RPMI7951 (cell line): ENCODE measurements around a stretch of chr19.

DNA sequence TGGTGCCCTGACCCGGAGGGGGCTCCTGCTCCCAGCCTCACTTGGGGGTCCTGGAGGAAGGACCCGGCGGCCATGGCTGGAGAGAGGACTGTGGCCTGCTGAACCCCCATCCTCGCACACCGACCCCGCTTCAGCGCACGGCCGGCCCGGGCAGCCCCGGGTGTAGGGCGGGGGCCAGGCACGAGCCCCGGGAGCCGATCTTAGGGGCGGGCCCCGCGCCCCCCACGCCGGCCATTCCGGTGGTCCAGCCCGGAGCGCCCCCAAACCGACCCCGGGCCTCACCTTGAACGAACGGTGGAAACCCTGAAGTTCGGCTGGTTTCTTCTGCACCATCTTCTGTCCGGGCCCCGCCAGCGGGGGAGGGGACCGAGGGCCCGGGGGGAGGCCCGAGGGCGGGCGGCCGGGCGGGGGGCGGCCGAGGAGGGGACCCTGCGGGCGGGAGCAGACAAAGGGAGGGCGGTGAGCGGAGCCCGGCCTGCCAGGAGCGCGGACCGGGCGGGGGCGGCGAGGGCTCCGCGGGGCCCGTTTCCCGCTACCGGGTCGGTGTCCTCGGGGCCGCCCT, 444 bp downstream of the MKNK2 start:
- RAMPAGE, long total RNA: no peak

- RAMPAGE, long total RNA: no peak
These were observed 14.8 kb downstream of the IZUMO4 start for GRCh38 chr19:2111357-2112145.

GRCh38 chr19:2115840-2116418, 19.2 kb downstream of the IZUMO4 start:
- RAMPAGE, long total RNA: no peak

DNA sequence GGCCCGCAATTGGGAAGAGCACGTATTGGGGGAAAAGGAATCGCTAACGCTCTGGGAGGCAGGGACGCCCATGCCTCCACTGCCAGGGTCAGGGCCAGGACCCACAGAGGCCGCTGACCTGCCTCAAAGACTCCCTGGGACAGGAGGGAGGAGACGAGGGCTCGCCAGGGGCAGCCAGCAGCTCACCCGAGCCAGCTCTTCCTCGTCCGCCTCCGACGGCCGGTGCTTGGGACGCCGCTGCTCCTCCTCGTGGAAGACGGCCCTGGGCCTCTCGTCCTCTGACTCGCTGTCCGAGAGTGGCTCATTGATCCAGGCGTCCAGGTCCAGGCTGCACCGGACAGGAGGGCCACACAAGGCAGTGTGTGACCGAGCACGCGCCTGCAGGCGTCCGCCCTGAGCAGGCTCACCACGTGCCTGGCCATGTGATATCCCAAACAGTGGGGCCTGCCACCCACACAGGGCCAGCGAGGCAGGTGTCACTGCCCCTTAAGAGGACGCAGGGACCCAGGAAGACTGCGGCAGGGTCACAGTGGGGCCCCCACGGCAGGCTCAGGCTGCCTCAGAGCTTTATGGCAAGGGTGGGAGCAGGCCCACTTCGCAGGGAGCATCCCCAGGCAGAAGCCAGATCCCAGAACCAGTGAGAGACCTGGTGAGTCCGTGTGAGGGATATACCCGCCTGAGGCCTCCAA, 19.8 kb downstream of the IZUMO4 start:
- RAMPAGE, long total RNA: no peak

- RAMPAGE, long total RNA: no peak
These were observed 1.3 kb downstream of the AP3D1 start for GRCh38 chr19:2149722-2150836.

DNA sequence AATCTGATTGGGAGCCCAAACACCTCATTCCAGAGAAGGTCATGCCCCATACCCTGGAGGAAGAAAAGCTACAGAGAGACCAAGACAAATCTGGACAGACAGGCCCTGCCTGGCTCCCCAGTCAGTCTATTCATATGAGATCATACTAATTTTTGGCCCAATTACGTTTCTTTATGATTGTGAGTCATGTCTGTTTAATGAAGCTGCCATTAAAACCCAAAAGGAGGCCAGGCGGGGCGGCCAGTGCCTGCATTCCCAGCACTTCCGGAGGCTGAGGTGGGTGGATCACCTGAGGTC, 3.3 kb upstream of the AP3D1 start:
- RAMPAGE, long total RNA: no peak

GRCh38 chr19:2167071-2167754, 3.5 kb downstream of the DOT1L start:
- RAMPAGE, long total RNA: no peak

DNA sequence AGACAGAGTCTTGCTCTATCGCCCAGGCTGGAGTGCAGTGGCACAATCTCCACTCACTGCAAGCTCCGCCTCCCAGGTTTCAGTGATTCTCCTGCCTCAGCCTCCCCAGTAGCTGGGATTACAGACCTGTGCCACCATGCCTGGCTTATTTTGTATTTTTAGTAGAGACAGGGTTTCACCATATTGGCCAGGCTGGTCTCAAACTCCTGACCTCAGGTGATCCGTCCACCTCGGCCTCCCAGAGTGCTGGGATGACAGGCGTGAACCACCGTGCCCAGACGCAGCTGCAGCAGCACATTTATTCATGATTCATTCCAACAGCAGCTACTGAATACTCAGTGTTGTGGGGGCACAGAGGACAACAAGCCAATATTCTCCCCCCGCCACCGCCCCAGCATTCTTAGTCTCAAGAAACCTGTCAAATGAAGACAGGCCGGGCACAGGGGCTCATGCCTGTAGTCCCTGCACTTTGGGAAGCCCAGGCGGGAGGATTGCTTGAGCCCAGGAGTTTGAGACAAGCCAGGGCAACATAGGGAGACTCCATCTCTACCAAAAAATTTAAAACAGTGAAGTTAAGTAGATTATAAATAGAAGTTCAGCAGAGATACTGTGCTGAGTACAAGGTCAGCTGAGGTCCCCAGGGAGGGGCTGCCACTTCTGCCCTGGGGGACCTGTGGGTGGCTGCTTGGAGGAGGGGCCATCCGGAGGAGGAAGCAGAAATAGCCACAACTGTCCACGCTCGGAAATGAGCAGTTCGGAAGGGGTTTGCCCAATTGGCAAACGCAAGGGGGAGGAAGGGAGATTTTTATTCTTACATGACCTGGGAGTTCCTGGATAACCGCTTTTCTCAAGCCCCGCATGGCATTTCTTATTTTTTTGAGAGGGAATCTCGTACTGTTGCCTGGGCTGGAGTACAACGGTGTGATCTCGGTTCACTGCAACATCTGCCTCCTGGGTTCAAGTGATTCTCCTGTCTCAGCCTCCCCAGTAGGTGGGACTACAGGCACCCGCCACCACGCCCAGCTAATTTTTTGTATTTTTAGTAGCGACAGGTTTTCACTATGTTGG, 4.4 kb downstream of the DOT1L start:
- RAMPAGE, long total RNA: no peak

DNA sequence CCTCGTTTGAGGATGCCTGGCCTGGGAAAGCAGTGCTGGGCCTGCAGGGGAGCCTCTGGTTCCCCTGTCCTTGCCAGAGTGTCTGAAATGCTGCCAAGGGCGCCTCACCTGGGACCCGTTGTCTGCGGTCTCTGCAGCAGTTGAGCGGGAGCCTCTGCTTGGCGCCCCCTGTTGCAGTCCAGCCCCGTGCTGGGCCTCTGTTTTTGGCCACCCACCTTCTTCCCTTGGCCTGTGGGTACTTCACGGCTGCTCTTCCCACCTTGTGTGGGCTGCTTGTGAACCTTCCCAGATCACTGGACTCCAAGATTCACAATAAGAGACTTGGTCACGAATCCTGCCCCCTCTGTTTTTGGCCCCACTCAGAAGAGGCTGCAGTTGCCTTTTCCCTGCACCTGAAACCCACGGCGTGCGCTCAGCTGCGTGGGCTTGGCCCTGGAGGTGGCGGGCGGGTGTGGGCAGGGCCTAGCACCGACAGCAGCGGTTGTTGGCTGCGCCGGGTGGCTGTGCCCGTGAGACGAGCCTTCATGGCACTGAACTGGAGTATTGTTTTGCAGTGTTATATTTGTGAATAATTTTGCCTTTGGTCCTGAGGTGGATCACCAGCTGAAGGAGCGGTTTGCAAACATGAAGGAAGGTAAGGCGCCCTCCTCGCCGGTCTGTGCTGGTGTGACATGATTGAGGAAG, 33.8 kb downstream of the PLEKHJ1 start:
- RAMPAGE, long total RNA: no peak

GRCh38 chr19:2268846-2269391, 12.7 kb upstream of the JSRP1 start:
- RAMPAGE, long total RNA: no peak

DNA sequence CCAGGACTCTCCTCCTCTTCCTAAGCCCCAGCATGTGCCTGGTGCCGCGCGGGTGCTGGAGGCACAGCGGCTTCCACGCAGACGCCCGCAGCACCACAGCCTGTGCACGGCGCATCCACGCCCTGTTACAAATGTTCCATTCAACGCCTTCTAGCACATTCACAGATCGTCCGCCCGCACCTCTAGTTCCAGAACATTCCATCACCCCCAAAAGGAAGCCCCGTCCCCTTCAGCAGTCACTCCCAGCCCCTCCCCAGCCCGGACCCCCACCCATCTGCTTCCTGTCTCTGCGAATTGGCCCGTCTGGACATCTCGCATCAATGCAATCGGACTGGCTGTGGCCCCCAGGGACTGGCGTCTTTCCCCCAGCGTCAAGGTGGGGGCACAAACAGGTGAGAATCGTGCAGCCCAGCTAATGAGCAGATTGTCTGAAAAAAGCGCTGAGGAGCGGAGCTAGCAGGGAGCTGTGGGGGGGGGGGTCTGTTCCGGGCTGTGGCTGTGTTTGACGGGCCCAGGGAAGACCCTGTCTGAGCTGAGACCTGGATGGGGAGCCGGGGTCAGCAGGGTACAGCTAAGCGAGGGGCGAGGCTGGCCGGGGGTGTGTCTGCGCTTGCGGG, 5.0 kb downstream of the LINGO3 start:
- RAMPAGE, long total RNA: no peak

DNA sequence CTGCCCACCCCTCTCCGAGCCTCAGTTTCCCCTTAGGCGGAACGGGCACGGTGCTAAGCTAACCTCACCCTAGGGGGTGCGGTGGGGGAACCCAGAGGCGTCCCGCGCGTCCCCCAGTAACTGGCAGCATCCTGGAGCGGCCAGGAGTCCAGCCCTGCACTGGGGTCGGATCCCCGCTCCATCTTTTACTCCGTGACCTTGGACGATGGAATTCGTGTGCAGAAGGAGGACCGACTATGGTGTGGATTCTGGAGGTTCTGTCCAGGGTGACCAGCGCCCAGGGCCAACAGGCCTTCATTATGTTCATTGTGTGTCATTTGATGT, 608 bp downstream of the SPPL2B start:
- RAMPAGE, long total RNA: no peak

DNA sequence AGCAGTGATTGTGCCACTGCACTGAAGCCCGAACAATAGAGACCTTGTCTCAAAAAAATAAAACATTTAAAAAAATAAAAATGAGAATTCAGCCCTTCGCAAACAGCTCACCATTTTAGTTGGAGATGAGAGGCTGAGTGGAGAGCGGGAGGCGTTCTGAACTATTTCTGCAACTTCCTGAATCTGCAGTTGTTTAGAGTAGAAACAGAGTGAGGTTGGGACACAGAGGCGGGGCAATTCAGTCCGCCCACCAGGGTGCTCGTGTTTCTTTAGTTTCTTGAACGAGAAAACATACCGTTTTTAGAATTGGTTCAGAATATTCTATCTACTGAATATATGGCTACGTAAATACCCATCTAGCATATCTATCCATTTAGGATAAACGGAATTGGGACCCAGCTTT, 33.1 kb downstream of the TIMM13 start:
- RAMPAGE, long total RNA: no peak

DNA sequence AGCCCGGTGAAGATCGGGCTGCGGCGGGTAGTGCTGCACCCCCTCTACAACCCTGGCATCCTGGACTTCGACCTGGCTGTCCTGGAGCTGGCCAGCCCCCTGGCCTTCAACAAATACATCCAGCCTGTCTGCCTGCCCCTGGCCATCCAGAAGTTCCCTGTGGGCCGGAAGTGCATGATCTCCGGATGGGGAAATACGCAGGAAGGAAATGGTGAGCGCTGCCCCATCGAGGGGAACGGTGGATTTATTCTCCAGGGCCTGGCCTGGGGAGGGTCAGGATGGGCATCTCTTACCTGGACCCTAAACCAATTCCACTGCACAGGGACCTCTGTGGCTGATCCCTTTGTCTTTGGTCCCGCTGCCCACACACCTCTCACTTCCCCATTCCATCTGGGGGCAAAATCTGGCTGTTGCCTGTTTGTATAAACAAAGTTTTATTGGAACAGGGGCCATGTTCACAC, 10.8 kb downstream of the TIMM13 start:
- RAMPAGE, long total RNA: no peak

GRCh38 chr19:2552899-2553570, 77.1 kb downstream of the GADD45B start:
- RAMPAGE, long total RNA: no peak

DNA sequence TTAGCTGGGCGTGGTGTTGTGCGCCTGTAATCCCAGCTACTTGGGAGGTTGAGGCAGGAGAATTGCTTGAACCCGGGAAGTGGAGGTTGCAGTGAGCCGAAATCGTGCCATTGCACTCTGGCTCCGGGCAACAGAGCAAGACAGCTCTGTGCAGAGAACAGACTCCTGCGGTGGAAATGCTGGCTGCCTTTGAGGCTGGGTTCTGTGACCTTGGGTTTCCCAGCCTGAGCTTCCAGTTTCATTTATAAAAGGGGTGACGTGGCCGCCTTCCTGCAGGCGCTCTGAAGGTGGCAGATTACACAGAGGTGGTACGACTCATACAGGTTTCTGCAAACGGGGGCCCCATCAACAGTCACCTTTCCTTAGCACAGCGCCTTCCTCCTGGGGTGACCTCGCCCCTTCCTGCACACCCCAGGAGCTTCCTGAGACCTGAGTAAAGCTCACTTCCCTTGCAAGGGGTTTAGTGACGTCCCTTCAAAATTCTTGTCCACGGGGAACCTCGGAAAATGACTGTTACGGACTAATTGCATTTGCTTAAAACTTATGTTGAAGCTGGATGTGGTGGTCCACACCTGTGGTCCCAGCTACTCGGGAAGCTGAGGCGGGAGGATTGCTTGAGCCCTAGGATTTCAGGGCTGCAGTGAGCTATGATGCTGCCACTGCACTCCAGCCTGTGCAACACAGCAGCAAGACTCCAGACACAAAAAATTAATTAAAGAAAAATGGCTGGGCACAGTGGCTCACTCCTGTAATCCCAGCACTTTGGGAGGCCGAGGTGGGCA, 81.6 kb downstream of the GNG7 start:
- RAMPAGE, long total RNA: no peak

- RAMPAGE, long total RNA: no peak
These were observed 65.4 kb downstream of the GNG7 start for GRCh38 chr19:2637010-2637549.

DNA sequence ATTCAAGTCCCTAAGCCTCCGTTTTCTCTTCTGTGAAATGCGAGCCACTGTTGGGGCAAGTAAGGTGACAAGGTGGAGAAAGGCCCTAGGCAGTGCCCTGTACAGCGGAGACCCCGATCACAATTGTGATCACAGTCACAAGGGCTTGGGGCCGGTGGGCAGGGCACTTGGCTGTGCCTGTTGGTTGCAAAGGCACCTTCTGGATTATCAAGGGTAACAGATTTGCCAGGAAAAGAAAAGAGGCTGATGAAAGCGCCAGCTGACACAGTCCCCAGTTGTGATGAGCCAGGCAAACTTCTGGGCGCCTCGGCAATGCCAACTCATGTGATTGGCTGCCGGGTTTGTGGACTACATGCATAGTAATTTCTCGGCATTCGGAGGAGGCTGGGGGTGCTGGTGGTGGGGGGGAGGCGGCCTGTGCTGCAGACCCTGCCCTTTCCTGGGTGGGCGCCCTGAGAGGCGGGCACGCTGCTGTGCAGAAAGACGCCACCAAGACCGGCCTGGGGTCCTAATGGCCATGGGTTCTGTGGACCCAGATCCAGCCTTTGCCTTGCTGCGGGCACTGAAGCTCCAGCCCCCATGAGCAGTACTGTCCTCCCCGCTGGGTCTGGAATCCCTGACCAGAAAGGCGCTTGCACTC, 1.3 kb downstream of the DIRAS1 start:
- RAMPAGE, long total RNA: no peak

GRCh38 chr19:2771897-2772480, 11.1 kb downstream of the SGTA start:
- RAMPAGE, long total RNA: no peak

DNA sequence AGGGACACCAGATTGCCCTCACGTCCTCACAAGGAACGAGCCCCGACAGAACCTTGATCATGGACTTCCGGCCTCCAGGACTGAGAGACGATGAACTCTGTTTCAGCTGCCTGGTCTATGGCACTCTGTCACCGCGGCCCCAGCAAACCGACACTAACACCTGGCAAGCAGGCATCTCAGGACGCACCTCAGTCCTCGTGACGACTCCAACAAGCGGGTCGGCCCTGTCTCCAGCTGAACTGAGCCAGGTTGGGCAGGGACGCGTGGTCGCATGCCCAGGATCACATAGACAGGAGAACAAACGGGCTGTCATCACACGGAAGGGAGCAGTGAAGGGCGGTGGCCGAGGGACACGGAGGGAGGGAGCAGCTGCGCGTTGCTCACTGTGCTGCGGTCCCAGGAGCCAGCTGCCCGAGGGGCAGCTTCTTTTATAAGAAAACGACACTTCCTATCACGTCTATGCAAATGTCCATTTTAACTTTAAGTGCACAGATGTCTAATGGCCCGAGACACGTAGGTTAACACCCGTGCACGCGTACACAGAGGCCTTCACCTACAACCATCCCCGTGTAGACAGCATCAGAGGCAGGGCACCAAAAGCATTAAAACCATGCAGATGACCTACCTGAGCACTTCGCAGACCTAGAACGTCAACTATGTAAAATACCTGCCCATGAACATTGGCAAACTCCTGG, 8.9 kb downstream of the SGTA start:
- RAMPAGE, long total RNA: no peak